ENCODE results near the gene MYBPC1.

DNA sequence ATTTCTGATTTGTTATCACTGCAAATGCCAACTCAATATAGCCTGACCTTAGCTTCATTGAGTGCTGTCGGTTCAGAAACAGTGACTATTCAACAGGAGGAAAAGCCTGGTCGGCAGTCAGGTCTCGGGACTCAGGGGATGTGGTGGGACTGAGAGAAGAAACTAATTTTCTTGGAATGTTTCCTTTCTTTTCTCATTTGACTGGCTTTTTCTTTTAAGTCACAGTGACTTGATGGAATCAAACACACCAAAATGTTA lies 549.7 kb downstream of the NEDD1 start:
- RRBS, 2 experiments = no CpG with 5 or more reads among the region's 3 CpGs

DNA sequence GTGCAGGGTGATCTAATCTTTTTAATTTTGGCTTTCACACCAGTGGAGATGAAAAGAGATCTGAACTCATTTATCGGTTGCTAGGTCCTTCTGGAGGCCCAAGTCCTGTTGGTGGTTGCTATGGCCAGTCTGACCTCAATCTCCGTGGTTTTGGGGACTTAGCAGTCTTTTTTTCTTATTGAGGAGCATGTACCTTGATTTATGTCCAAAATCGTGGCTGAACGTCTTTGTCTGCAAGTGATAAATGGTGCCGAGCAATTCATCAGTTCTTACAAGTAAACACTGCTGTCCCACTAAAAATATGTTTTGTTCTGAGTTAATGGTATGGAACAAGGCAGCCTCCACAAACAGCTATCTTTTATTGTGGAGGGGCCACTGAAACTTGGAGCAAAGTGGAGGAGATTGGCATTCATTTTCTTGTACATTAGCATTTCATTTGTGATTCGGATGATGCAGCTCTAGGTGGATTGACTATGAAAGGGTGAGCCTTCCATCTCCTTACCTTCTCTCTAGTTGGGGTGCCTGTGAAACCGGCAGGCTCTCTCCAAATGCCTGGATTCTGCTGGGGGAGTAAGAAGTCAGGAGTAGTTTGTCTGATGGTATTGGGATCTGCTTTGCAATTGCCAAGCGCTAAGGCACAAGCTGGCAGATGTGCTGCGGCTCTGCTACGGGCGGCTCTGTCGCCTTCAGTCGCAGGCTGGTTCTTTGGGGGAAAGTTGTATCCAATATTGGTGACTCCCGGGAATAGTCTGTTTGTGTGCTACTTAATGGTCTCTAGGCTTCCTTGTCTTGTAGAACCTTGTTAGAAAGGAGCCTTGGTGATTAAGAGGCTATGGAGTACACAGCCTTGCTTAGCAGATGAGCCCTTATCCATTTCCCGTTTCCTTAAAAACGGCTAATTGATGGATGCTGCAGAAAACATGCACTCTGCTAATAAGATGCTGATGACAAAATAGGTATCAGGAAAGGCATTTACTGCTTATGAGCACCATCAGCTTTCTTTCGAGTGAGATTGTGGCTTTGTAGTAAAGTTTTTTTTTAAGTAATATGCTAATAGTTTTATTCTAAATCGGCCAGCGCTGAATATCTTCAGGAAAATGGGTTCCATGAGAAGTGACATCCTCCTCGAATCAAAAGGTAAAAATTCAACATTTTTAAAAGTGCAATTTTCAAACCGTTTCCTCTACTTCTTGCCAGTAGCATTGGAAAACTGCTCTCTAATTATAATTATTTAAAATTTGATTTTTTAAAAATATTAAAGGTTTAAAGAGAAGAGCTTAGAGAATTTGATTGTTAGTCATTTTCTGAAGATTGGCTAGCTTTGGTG lies 558.0 kb downstream of the NEDD1 start:
- RRBS, 2 experiments = no CpG with 5 or more reads among the region's 21 CpGs

GRCh38 chr12:98464050-98464781 lies 51.2 kb upstream of the TMPO start:
- RRBS, 2 experiments = no CpG with 5 or more reads among the region's 2 CpGs

DNA sequence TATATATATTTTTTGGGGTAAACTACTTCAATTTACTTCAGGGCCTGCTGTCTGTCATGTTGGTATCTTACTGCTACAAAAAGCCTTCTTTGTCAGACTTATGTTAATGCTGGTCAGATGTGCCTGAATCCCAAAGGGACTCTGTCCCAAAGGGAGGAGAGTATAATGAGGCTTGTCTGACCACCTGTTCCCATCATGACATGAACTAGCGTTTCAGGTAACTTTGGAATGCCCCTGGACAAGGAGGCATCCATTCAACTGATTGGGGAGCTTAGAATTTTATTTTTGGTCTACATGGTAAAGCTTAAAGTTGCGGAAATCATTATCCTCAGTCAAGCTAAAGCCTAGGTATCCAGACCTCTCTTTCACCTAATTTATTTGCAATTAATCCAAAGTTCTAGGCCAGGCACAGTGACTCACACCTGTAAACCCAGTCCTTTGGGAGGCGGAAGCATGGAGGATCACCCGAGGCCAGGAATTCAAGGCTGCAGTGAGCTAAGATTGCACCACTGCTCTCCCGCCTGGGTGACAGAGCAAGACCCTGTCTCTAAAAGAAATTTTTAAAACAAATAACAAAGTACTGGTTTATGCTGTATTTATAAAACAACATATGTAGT lies 25.0 kb upstream of the TMPO start:
- RRBS, 2 experiments = no CpG with 5 or more reads among the region's 5 CpGs

GRCh38 chr12:98490938-98491392 lies 24.4 kb upstream of the TMPO start:
- RRBS, 2 experiments = 1 to 2% methylated on average over 3 of the region's 10 CpGs

DNA sequence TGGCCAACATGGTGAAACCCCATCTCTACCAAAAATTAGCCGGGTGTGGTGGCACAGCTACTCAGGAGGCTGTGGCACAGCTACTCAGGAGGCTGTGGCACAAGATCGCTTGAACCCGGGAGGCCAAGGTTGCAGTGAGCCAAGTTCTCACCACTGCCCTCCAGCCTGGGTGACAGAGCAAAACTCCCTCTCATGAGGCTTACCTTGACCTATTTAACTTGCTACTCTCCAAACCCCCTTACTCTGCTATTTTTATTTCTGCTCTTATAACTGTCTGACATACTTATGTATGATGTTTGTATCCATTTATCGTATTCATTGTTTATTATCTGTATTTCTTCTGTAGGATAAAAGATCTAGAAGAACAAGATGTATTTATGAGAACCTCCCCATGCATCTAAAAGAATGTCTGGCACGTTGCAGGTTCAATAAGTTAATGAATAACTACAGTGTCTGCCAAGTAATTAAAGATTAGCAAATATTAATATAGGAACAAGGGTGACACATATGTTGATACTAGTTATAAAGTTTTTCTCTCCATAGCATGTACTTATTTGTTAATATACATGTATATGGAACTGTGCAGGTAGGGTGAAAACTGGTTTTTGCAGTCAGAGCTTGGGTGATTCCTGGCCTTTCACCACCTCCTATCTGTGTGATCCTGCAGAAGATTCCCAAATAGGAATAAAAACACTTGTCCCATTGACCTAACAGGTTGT lies 15.5 kb upstream of the TMPO start:
- RRBS, 2 experiments = 58 to 69% methylated on average over 1 of the region's 5 CpGs

DNA sequence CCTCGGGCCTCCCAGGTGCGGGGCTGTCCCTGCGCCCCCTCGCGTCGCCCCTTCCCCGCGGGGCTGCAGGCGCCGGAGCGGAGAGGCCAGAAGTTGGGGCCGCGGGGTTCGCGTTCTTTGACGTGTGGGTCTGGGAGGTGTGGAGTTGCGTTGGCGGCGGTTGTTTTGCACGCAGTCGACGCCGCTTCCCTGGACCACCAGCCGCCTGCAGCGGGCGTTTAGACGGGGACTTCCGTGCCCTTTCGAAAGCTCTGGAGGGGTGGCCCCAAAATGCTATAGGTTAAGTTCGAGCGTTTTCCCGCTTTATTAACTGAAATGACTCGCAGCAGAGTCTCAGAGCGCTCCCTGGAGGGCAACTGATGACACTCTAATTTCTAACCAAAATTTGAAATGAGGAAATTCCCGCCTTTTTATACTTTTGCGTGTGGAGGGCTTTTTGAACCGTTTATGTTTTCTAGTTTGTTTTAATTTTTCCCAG lies 888 bp downstream of the TMPO start:
- RRBS, 2 experiments = 2% methylated on average over 9 of the region's 37 CpGs

DNA sequence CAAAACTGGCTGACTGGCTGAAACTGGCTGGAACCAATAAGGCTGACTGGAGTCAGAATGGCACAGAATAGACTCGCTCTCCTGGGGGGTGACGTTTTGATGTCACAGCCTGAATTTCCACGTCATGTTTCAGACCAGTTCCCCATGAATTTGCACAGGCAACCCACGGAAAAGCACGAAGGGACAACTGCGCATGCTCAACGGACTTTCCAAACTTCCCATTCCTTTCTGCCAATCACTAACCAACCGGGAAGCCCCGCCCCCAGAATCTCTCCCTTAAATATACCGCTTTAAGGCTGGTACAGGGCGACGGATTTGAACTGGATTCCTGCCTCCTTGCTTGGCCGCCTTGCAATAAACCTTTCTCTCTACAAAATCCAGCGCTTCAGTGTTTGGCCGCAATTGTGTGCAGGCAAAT lies 434.7 kb downstream of the APAF1 start:
- RRBS, 2 experiments = no CpG with 5 or more reads among the region's 15 CpGs

DNA sequence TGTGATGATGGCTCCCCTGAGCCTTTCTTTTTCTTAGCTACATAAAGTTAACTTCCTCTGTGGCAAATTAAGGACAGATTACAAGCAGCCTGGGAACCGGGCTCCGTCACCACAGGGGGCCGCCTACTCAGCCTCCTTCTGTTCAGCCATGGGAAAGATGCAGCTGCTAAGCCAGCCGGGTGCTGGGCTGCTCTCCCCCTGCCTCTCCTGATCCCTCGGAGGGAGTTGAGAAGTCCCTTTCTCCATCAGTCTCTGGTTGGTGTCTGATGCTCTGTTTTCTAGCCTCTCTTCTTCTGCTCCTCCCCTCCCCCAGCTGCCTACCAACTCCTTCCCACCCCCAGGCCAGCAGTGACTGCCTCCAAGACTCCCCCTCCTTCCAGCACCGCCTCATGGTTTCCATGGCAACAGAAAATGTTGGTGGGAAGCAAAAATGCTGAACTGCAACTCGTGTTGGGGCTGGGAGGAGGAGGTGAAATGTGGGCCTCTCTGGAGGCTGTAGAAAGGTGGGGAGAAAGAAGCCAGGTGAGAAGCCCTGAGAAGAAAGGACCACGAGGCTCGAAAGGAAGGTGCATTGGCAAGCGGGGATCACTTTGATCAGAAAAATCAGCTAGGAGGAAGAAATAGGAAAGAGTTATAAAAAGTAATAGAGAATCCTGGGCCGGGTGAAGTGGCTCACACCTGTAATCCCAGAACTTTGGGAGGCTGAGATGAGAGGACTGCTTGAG lies 486.8 kb downstream of the APAF1 start:
- RRBS, 2 experiments = 1 to 4% methylated on average over 4 of the region's 11 CpGs

DNA sequence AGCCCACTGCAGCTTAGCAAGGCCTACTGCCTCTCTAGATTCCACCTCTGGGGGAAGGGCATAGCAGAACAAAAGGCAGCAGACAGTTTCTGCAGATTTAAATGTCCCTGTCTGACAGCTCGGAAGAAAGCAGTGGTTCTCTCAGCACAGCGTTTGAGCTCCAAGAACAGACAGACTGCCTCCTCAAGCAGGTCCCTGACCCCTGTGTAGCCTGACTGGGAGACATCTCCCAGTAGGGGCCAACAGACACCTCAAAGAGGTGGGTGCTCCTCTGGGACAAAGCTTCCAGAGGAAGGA lies 409.2 kb upstream of the GARIN6 start:
- RRBS, 2 experiments = no CpG with 5 or more reads among the region's 2 CpGs

DNA sequence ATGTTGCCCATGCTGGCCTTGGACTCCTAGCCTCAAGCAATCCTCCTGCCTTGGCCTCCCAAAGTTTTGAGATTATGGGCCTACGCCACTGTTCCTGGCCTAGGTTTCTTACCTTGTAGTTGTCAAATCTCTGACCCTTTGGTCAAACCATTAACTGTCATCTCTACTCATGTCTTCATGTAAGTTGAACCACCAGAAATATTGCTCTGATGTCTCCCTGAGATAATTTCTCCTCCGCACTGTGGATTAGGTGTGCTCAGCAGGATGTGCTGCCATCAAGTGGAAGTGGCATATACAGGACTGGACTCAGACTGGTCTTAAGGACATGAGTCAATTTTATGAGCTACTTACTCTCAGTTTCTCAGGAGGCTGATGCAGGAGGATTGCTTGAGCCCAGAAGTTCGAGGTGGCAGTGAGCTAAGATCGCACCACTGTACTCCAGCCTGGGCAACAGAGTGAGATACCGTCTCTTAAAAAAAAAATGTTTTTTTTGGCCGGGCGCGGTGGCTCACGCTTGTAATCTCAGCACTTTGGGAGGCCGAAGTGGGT lies 28.6 kb downstream of the ACTR6 start:
- RRBS, 2 experiments = no CpG with 5 or more reads among the region's 10 CpGs

- RRBS, 2 experiments = no CpG with 5 or more reads among the region's 1 CpG
These were observed 28.4 kb upstream of the NR1H4 start for GRCh38 chr12:100445336-100445606.

DNA sequence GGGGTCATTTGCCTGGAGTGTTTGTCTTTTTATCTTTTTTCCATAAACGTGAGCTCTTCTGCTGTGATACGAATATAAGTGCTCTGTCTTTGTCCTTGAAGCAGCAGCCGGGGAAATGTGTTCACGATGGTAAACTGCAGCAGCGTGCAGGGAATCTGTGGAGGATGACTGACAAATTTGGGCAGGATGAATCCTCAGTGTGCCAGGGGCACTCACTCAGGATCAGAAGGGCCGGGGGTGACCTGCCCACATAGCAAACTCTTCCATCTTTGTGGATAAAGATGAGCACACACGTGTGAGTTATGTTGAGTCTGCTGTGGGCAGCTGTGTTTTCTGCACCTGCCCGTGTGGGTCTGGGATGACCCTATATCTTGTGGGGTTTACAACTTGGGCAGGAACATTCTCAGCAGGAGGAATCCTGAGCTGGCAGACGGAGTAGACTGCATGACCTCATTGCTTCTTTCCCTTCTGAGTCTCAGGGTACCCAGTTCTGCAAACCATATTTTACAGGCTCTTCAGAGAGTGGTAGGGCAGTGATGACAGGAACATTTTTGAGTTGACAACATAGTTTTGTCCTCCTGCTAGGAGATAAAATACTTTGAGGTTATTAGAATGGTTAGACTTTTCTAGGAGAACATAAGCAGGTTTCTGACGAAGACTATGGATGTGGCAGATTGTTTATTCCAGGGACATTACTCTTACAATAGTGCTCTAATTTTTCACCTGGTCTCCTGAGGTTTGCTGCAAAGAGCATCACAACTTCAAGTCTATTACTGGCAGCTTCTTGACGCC lies 798 bp downstream of the ANO4 start:
- RRBS, 2 experiments = 5% methylated on average over 2 of the region's 11 CpGs; no CpG with 5 or more reads in 1 of the 2 experiments

DNA sequence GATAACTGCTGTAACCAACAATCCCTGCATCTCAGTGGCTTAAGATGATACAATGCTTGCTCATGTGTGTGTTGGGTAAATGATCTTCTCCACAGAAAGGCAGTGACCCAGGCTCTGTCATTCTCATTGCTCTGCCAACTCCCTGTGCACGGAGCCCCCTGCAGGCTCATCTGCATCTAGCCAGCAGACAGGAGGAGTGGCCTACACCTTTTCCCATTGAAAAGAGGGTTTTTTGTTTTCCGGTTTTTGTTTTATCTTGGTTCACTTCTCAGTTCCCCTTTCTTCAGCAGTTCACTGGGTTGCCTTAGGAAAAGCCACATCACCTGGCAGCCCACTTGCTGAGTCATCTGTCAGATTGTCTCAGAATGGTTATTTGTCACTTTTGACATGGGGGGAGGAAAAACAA lies 193.3 kb downstream of the ANO4 start:
- RRBS, 2 experiments = no CpG with 5 or more reads among the region's 2 CpGs

GRCh38 chr12:101145813-101146278 lies 64.2 kb downstream of the SLC5A8 start:
- RRBS, 2 experiments = no CpG with 5 or more reads among the region's 23 CpGs

DNA sequence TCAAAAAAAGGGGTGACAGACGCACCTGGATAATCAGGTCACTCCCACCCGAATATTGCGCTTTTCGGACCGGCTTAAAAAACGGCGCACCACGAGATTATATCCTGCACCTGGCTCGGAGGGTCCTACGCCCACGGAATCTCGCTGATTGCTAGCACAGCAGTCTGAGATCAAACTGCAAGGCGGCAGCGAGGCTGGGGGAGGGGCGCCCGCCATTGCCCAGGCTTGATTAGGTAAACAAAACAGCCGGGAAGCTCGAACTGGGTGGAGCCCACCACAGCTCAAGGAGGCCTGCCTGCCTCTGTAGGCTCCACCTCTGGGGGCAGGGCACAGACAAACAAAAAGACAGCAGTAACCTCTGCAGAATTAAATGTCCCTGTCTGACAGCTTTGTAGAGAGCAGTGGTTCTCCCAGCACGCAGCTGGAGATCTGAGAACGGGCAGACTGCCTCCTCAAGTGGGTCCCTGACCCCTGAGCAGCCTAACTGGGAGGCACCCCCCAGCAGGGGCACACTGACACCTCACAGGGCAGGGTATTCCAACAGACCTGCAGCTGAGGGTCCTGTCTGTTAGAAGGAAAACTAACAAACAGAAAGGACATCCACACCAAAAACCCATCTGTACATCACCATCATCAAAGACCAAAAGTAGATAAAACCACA lies 63.6 kb downstream of the SLC5A8 start:
- RRBS, 2 experiments = no CpG with 5 or more reads among the region's 20 CpGs

DNA sequence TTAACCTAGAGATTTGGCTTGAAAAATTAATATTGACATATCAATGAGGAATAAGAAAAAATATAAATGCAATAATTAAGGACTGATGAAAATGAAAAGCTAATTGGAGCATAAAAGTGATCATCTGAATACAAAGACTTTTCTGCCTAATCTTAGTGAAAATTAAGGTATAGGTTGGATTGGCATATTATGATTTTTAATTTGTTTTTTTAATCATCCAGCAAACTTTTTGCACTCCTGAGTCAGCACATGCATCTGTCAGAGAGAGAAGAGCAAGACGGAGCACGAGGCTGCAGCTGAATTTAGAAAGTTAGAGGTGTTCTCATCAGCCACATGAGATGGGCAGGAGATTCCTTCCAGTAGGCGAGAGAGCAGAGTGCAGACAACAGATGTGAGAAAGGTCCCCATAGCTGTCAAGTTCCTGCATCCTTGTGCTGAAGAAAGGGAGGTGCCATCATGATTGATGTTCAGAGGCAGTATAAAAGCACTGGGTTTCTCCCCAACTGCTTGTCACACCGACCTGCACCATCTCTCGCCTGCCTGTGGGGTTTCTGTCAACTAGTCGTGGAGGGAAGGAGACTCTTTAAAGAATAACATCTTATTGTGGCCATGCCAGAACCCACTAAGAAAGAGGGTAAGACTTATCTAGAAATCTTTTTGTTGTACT lies at the start of gene MYBPC1:
MYBPC1 (plus strand) TSS at position 510 of the 667 bp plus-strand sequence.
- RRBS, 2 experiments = no CpG with 5 or more reads among the region's 6 CpGs

GRCh38 chr12:101726178-101726982 lies 12.9 kb downstream of the SYCP3 start:
- RRBS, 2 experiments = no CpG with 5 or more reads among the region's 1 CpG

DNA sequence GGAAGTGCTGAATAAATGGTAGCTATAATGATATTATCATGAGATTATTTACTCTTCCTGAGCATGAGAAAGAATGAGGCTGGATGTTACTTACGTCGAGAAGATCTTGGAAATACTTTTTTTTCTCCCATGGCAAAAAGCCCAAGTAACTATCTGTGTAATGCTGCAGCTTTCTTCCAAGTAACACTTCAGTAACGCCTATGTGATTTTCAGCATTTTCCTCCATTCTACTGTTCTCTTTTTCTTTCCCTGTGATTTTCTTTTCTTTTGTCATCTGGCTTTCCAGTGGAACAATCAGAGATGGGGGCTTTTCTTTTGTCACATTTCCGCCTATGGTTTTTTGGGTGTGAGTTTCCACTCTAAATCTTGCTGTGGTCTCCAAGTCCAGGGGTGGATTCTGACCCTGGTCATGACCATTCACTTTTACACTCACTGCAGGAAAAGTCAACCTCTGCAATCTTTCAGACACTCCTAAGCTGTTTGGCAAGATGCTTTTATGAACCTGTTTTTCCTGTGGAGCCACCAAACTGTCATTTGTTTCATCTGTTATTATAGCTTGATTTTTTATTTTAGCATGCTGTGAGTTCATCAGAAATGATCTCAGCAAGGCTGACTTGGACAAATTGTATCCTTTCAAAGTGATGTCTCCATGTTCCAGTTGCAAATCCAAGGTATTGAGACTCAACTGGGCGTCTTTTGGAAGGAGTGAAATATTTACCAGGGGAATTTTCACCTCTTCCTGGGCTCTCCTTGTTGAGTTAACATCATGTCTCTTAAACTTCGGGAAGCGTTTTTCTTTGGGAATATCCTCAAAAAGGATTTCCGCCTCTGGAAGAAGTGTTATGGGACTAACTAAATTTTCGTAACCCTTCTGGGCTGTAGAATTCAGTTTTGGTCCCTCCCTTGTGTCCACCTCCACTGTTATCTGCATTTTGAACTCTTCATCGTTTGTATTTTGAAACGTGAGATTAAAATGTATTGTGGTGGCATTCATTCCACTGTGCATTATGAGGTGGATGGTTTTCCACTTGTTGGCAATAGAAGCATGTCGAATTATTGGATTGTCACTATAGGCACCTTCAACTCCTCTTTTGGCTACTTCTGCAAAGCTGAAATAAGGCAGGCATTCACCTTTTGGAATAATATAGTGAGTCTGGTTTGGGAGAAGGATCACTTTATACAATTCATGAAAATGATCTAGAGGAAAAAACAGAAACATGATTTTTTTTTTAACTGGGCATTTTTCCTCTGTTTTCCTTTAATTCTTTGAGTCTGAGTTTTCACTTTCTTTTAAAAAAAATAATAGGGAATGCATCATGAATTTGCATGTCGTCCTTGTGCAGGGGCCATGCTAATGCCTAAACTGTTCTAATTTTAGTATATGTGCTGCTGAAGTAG lies 25.3 kb upstream of the SYCP3 start:
- RRBS, 2 experiments = no CpG with 5 or more reads among the region's 13 CpGs

DNA sequence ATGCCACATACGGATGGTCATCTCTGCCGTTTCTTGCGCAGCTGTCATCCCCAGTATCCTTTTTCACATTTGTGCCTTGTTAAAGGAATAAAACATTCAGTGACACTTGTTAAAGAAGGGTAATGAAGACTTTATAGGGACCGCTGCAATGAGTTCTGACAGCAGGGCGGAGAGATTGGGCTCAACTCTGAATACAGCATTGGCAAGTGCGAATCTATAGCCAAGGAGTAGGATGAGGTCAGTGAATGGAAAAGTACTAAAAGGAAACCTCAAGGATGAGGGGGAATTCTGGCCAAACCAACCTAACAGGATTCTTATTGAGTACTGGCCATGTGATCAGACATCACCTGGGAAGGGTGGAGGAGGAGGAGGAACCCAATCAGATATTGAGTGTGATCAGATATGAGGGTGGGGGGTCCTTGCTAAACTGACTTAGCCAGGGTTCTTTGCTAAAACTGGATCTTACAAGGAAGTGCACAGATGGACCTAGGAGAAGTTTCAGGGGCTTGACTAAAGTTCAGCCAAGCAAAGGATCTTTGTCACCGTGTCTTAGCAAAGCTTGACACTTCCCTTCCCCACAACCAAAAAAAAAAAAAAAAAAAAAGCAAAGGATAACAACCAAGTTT lies 31.0 kb downstream of the DRAM1 start:
- RRBS, 2 experiments = no CpG with 5 or more reads among the region's 7 CpGs